Heart (tissue), 3 donors: ENCODE data around the gene ETS2.

GRCh38 chr21:37446373-37447022, 79.9 kb downstream of the DYRK1A start:
- RAMPAGE, long total RNA, 2 experiments, result no peak in any of the 2 experiments

DNA sequence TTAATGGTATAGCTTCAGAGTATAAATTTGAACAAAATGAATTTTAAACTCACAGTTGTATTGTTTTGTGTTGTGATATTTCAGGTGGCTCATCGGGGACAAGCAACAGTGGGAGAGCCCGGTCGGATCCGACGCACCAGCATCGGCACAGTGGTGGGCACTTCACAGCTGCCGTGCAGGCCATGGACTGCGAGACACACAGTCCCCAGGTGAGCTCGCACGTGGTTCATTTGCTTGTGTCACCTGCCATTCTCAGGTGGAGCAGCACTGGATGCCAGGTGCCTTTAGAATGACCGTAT, 139.4 kb downstream of the DYRK1A start:
- RAMPAGE, long total RNA, 2 experiments, result no peak in any of the 2 experiments

GRCh38 chr21:37513784-37514644, 147.4 kb downstream of the DYRK1A start:
- RAMPAGE, long total RNA, 2 experiments, result no peak in any of the 2 experiments

DNA sequence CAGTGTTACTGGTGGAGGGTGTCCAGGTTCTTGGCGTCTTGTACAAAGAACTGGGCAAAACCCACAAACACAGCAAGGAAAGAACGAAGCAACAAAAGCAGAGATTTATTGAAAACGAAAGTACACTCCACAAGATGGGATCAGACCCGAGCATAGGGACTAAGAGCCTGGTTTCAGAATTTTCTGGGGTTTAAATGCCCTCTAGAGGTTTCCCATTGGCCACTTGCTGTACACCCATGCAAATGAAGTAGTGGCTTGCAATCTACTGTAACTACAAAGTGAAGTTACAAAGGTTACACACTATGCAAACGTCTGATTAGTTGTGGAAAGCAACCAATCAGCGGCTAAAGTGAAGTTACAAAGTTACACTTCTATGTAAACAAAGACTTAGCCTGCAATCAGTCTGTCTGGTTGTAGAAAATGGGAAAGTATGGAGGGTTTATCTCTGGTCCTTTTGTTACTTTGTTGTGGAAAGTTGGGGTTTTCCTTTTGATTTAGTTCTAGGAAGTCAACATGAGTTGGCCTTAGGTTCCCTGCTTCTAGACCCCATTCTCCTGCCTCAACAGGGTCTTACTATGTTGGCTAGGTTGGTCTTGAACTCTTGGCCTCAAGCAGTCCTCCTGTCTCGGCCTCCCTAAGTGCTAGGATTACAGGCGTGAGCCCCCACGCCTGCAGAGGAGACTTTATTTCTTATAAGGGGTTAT, 199.3 kb downstream of the DYRK1A start:
- RAMPAGE, long total RNA, 2 experiments, result no peak in any of the 2 experiments

GRCh38 chr21:37658605-37659587, 257.4 kb downstream of the KCNJ6 start:
- RAMPAGE, long total RNA, 2 experiments, result no peak in any of the 2 experiments

DNA sequence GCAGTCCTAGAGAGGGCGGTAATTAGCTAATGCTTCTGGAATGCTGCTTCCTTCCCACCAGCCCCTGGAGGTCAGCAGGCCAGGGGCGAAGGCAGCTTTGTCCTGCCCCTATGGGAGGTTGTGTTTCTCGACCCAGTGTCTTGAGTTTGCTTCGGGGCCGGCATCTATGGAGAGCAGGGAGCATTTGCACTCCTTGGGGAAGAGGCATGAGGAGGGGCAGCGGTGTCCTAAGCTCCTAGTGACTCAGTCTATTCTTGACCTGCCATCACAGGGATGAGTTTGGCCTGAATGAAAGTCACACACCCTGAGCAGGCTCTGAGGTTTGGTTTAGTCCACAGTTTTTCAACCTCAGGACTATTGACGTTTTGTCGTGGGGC, 85.0 kb upstream of the KCNJ15 start:
- RAMPAGE, long total RNA, 2 experiments, result no peak in any of the 2 experiments

DNA sequence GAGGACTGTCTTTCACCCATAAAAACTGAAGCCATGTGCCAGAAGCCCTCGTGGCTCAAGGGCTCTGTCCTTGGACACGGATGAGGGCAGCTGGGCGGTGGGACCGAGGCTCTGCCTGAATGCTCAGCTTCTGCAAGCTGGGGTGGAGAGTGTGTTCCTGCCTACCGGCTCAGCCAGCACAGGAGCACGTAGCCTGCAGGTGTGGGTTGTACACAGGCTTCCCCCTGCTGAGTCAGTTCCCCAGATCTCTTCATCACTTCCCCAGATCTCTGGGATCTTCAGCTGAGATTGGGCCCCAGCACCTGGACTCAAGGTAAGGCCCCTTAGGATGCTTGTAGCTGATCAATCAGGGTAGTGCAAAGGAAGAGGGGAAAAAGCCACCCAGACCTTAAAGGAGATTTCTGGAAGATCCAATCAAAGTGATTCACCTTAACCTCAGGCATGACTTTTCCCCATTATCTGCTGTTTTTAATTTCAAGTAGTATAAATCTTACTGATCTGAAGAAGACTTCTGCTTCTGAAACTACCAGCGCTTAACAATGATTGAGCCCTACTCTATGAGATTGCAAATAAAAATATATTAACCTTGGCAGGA, 15.6 kb downstream of the KCNJ15 start:
- RAMPAGE, long total RNA, 2 experiments, result no peak in any of the 2 experiments

GRCh38 chr21:38293553-38294326, 36.9 kb downstream of the KCNJ15 start:
- RAMPAGE, long total RNA, 2 experiments, result no peak in any of the 2 experiments

DNA sequence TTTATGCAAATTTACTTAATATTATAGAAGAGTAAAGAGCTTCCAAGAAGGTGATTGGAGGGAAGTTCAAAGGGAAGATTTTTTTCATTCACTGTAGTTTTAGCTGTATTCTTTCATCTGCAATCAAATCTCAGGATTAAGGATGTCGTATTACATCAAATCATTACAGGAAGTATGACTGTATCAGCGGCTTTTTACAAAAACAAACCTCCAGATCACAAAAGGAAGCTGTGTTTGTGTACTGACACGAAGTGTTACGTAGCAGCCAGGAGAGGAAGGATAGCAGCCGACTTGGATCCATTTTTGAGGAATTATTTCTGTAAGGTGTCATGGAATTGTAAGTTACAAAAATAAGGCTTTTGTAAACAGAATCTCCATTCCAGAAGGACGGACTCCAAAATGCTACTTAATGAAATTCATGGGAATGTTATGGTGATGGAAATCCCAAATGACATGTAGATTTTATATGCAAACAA, 49.7 kb downstream of the KCNJ15 start:
- RAMPAGE, long total RNA, 2 experiments, result no peak in any of the 2 experiments

DNA sequence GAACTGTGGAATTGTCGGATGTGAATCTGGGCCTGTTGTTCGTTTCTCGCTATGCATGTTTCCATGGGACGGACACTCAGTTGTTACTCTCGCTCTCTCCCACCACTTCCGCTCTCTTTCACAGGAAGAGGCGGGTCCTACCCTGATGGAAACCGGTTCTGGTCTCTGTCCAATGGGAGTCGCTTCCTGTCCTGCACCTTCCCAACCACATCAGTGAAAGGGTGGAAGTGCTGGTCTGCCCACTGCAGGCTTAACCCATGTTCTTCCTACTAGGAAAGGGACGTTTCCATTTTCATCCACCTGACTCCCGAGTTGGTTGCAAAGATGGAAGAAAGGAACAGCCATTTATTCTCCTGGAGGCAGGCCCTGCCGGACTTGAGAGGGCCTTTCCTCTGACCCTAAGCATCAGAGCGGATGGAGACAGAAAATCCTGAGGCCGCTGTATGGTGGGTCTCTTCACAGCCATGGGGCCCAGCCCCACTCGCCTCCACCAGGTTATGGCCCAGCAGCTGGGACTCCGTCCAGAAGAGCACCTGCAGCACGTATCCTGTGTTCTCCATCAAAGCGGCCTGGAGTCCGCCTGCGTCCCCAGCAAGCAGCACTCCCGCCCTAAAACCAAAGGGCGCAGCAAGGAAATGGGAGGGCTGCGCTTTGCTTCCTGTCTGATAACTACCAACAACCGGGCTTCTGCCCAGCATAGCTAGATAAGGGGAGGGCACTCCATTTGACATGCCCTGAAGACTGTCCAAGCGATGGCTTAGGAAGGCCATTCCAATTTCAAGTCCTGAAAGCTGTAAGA, 119.7 kb downstream of the KCNJ15 start:
- RAMPAGE, long total RNA, 2 experiments, result no peak in any of the 2 experiments

DNA sequence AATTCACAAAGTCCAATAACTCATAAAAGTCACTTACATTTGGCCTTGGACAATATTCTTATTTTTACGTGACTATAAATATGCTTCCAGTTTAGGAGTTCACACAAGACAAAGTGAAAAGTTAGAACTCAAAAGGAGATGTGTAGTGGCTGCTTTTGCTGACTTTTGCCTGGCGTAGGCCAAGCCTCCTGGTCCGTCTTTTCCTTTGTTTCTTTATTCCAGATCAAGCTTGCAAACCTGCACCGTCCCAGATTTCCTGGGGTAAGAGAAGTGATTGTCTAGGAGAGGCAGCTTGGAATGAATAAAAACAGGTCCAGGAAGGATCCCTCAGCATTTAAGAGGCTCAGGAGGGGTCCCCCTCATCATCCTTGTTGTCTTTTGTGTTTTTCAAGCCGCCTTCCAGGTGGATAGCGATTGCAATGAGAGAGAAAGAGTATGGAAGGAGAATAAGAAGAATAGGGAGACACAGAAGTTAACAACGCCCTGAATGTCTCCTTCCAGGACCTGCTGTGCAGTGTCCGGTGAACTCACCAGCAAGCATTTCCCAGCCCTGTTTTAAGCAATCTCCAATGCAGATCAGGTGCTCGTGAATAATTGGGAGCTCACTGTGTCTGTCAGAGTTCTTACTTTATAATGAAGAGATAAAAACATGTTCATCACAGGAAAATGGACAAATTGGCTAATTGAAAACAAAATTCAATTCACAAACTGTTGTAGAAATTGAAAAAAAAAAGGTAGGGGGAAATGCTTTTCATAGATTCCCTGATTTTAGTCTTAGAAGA, 8.6 kb downstream of the ERG start:
- RAMPAGE, long total RNA, 2 experiments, result no peak in any of the 2 experiments

DNA sequence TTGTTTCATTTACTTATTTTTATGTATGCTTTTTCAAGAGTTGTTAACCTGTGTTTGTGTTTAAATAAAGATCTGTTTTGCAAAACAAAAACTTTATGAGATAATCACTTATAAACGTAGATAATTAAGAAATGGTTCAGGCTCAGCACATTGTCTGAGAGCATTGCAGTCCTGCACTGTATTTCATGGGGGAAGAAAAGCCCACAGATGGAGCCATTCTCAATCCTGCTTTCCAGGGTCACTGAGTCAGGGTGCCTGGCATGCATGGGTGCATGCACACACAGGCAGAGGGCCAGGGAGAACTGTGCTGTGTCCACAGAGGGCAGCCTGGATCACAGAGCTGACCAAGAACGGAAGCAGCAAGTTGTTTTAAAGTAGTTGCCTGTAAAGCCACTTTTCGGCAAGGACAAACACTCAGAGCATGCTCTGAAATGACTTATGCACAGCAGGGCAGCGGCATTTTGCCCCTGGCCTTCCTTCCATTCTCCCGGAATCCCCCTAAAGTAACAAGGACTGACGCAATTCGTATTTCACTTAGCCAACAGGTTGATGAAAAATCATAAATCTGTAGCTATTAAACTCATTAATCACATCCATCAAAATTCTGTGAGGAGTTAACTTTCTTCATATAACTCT, 3.6 kb downstream of the ERG start:
- RAMPAGE, long total RNA, 2 experiments, result no peak in any of the 2 experiments

GRCh38 chr21:38751555-38752012, 54.1 kb upstream of the ETS2 start:
- RAMPAGE, long total RNA, 2 experiments, result no peak in any of the 2 experiments

- RAMPAGE, long total RNA, 2 experiments, result no peak in any of the 2 experiments
Observed at GRCh38 chr21:38795537-38795909, 10.2 kb upstream of the ETS2 start.

- RAMPAGE, long total RNA, 2 experiments, result start-site peak on the plus strand in 1 of 2 experiments, at chr21:38805629-38806046 at its widest, 36 reads per replicate
Observed at GRCh38 chr21:38805413-38806209, at the start of gene ETS2. Gene ETS2, plus strand, starts transcription at chr21:38805929.

GRCh38 chr21:38853287-38853832, 47.6 kb downstream of the ETS2 start:
- RAMPAGE, long total RNA, 2 experiments, result no peak in any of the 2 experiments

DNA sequence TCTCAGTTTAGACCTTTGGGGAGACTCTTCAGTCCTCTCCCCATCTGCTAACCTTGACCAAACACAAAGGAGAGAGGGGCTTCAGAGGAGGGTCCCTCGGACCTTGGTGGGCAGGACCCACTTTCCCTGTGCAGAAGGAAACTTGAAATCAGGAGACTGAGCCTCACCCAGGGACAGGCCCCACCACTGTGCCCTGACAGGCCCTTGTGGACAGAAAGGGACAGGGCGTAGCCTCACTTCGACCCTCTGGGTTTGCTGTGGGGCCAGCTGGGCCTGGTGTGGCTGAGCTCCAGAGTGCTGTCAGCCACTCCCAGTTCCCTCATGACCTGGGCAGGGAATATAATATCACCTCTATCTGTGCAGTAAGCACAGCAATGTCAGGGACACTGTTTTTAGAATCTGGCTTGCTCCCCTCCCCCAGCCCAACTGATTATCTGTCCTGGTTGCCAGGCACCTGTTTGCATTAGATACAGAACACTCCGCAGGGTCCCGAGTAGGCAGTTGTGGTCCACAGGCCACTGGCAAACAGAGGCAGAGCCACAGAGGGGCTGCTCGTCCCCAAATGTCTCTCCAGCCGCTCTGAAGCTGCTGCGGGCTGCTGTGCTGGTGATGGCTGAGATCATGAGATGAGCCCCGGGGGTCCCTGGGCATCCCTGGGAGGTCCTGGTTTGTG, 51.4 kb downstream of the ETS2 start:
- RAMPAGE, long total RNA, 2 experiments, result no peak in any of the 2 experiments

GRCh38 chr21:38880242-38880668, 74.5 kb downstream of the ETS2 start:
- RAMPAGE, long total RNA, 2 experiments, result no peak in any of the 2 experiments

DNA sequence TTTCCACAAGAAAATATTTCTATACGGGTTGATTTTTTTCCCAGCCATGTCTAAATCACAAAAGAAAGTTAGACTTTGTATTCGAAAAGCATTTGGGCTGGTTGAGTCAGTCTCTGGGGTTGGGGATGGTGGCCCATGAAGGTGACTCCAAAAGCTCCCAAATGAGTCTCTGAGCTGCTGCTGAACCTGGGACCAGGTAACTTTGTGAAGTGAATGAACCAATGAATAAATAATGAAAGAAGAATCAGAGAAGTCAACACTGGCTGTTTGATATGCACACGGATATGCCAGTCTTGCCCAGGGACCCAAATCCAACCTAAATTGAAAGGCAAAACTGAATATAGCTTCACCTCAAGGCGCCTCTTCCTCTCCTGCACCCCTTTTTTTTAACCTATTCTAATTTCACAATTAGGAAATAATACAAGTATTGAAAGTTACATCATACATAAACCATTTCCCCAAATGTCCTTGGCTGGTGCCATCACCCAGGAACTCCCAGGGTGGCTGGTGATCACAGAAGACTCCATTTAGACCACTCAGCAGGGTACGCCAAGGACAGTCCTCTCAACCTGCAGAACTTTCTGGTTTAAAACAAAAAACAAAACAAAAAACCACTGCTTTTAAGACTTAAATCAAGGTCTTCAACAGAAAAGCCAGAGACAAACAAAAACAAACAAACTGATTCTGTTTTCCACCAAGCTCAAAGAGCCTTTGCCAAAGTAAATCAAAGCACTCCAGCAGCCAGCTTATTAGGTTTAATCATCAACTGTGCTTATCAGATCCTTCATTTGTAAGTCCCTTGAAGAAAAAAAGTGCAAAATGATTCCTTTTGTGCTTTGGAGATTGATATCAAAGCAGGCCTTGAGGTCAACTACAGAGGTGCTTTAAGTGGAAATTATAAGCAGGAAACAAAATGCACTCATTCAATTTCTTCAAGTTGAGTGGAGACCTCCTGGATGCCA, 112.9 kb downstream of the ETS2 start:
- RAMPAGE, long total RNA, 2 experiments, result no peak in any of the 2 experiments

GRCh38 chr21:38948608-38949351, 143.1 kb downstream of the ETS2 start:
- RAMPAGE, long total RNA, 2 experiments, result no peak in any of the 2 experiments